Measurements from ENCODE around the gene NUDT15.

- RRBS, result no CpG with 5 or more reads among the region's 4 CpGs
Measured at GRCh38 chr13:44756229-44756916, 180.2 kb upstream of the TSC22D1 start.

- RRBS, result no CpG with 5 or more reads among the region's 10 CpGs
Measured at GRCh38 chr13:44906608-44907312, 82.5 kb downstream of the NUFIP1 start.

DNA sequence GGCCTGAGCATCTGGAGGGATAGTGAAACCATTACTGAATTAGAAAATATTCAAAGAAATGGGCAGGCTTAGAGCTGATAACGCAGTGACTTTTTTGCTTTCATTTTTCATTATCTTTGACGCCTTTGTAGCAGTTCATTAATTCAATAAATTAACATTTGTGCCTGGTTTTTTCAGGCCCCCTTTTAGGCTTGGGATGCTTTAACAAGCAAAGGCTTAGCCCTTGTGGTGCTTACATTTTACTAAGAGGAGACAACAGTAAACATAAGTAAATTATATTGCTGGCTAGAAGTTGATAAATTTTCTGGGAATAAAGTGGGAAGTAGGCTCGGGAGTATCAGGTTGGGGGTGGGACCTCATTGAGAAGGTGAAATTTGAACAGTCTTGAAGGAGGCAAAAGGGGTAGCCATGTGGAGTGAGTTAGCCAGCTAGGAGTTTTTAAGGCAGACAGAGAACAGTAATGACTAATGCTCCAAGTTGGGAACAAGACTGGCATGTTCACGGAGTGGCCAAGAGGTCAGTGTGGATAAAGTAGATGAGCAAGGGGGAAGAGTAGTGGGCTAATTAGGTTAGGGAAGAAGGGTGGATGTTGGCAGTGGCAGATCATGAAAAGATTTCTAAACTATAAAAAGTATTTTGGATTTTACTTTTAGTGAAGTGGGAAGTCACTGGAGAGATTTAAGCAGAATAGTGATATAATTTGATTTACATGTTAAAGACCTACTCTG is 36.6 kb downstream of the GTF2F2 start:
- RRBS, result no CpG with 5 or more reads among the region's 4 CpGs

GRCh38 chr13:45334769-45335714 is 5.9 kb downstream of the TPT1 start:
- RRBS, result no CpG with 5 or more reads among the region's 4 CpGs

- RRBS, result no CpG with 5 or more reads among the region's 4 CpGs
Measured at GRCh38 chr13:45338499-45339216, 2.3 kb downstream of the TPT1 start.

- RRBS, result no CpG with 5 or more reads among the region's 9 CpGs
Measured at GRCh38 chr13:45368491-45369137, 27.6 kb upstream of the TPT1 start.

DNA sequence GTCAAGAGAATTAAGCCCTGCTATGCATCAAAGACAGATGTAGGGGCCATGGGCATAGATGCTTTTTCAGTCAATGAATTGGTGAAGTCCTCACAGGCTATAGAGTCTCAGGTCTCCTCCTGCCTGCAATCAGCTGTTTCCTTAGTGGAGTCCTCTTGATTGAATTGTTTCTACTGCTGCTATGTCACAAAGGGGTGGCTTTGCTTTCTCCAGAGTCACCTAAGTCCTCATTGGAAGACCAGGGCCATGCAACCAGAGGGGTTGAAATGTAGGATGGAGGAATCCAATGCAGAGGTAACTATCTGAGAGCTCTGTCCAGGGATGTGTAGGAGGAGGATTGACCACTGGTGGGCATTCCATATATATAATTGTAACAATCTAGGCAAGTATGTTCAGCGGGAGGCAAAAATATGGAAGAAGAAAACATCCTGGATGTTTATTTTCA is 1.2 kb downstream of the CBY2 start:
- RRBS, result no CpG with 5 or more reads among the region's 1 CpG

- RRBS, result no CpG with 5 or more reads among the region's 16 CpGs
Measured at GRCh38 chr13:45969205-45970097, 83.1 kb downstream of the ZC3H13 start.

DNA sequence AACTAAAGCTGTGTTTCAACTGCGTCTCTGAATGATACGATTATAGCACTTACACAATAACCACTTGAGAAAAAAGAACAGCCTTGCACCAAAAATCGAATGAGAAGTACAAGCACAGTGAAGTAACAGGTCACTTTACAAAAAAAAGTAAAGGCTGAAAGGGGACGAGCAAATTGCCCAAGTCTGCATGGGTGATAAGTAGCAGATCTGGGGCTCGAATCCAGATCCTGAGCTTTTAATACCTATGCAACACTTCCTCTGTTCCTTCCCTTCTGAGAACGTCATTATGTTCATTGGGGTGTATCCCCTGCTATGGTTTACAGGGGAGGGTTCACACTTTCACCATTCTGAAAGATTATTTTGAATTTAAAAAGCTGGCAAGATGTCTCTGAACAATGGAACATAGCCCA is 3.3 kb downstream of the CPB2 start:
- RRBS, result no CpG with 5 or more reads among the region's 6 CpGs

DNA sequence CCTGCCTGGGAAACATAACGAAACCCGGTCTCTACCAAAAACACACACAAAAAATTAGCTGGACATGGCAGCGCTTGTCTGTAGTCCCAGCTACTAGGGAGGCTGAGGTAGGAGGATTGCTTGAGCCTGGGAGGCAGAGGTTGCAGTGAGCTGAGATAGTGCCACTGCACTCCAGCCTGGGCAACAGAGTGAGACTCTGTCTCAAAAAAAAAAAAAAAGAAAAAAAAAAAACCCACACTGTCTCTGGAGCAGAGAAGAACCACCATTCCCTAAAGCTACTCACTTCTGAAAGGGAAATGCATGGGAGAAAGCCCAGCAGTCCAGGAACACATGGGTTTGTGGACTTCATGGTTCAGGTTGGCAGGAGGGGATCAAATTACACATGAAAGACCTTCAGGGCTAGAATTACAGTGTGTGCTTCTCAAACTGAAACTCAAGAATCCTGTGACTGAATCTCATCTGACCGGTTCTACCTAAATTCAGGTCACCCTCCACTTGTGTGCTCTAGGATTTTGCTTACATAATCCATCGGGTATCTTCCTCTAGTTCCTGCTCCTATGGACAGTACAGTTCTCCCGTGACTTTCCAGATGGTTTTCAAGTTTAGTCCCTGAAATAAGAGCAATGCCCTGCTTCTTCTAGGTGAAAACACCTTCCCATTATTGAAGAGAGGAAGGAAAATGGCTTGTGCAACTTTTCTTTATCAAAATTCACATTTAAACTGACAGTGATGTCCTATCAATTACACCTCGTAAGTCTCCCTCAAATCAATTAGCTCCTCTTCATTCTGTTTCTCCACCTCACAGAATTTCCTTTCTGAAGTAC is 30.3 kb upstream of the CPB2 start:
- RRBS, result no CpG with 5 or more reads among the region's 7 CpGs

DNA sequence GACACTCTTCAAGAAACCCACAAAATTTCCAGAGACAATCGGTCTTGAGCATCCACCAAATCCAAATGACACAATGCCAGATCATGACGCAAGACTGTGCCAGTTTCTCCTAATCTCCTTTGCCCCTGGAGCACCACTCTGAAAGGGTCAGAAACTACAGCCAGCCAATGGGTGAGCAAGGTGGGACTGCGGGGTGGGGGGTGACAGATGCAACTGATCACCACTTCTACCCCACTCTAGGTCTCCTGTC is 78.8 kb downstream of the LRRC63 start:
- RRBS, result no CpG with 5 or more reads among the region's 3 CpGs

GRCh38 chr13:46389337-46390606 is 2.7 kb upstream of the RUBCNL start:
- RRBS, result no CpG with 5 or more reads among the region's 9 CpGs

- RRBS, result 36% methylated on average over 4 of the region's 48 CpGs
Measured at GRCh38 chr13:46437429-46438431, 50.7 kb upstream of the RUBCNL start.

DNA sequence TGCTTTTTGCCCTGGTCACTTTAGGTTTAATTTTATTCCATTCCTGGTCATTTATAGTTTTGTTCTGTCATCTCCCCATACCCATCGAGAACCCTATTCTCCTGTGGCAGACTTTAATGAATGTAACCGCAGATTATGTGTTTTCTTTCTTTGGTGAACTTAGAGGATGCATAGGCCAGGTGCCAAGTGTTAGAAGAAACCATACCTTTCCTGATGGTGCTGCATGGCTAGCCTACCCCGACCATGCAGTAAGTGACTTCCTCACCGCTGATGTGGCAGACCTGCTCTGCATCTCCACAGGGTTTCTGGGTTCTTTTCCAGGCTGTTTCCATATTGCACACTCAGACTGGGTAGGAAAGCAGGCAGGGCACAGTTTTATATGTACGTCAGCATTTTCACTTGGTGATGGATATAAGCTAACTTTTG is 42.1 kb downstream of the LRCH1 start:
- RRBS, result no CpG with 5 or more reads among the region's 5 CpGs

GRCh38 chr13:46704865-46705295 is 92.1 kb downstream of the ESD start:
- RRBS, result no CpG with 5 or more reads among the region's 2 CpGs

GRCh38 chr13:46759906-46760442 is 37.0 kb downstream of the ESD start:
- RRBS, result no CpG with 5 or more reads among the region's 2 CpGs

- RRBS, result 8% methylated on average over 1 of the region's 12 CpGs
Measured at GRCh38 chr13:46796851-46797012, 229 bp downstream of the ESD start.

DNA sequence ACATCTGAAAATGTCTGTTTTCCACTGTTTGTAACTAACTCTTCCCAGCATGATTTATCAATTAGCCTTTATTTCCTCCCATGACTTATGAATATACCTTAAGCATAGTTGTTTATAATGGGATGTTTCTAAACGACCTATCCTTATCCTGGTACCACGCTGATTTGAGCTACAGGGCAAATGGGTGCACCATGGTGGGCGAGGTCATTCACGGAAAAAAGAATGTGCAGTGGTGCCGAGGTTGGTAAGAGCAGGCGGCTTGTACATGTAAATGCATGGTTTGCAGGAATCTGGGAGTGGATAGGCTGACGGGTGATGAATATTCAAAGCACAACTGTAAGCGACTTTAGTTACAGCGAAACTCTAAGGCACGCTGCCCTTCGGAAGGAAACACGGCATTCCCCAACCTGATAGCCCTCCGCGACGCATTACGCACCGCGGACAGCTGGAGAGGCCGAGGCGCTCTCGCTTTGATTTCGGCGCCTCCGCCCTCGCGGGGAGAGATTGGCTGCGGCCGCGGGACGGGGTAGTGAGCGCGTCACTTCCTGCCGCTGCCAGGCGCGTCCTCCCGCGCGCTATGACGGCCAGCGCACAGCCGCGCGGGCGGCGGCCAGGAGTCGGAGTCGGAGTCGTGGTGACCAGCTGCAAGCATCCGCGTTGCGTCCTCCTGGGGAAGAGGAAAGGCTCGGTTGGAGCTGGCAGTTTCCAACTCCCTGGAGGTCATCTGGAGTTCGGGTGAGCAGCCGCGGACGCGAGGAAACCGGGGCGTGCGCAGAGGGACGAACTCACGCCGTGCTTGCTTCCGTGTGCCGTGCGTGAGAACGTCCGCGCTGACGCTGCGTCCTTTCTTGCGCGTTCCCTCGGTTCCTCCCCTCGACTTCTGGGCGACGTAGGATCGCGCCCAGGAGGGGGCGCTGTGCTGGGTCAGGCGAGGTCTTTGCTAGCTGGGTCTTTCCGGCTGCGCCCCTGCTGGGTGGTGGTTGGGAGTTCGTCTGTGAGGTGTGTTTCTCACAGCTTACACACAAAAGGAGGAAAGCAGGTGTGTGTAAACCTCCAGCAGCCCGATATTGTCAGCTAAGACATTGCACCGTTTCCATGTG is at the start of gene NUDT15:
Gene NUDT15, plus strand, starts transcription at position 557 of the 1,100 bp plus-strand sequence.
- RRBS, result no CpG with 5 or more reads among the region's 86 CpGs

- RRBS, result no CpG with 5 or more reads among the region's 9 CpGs
Measured at GRCh38 chr13:48059620-48060264, 22.2 kb downstream of the NUDT15 start.

GRCh38 chr13:48096582-48097104 is 1.7 kb upstream of the MED4 start:
- RRBS, result no CpG with 5 or more reads among the region's 3 CpGs

Measured in cardiac fibroblast (primary cell).